Ileum (tissue), 1 donor: ENCODE results near the genes CMC4, F8A3 and IL9R.

- PRO-cap = bidirectional peak, plus-strand start at chrX:154029007, minus-strand start at chrX:154028915
These were observed 9.1 kb upstream of the IRAK1 start for GRCh38 chrX:154028747-154029215.

GRCh38 chrX:154333703-154334093 lies 38.1 kb downstream of the TKTL1 start:
- PRO-cap = no peak

- PRO-cap = no peak
These were observed 21.6 kb downstream of the FLNA start for GRCh38 chrX:154352466-154353614.

DNA sequence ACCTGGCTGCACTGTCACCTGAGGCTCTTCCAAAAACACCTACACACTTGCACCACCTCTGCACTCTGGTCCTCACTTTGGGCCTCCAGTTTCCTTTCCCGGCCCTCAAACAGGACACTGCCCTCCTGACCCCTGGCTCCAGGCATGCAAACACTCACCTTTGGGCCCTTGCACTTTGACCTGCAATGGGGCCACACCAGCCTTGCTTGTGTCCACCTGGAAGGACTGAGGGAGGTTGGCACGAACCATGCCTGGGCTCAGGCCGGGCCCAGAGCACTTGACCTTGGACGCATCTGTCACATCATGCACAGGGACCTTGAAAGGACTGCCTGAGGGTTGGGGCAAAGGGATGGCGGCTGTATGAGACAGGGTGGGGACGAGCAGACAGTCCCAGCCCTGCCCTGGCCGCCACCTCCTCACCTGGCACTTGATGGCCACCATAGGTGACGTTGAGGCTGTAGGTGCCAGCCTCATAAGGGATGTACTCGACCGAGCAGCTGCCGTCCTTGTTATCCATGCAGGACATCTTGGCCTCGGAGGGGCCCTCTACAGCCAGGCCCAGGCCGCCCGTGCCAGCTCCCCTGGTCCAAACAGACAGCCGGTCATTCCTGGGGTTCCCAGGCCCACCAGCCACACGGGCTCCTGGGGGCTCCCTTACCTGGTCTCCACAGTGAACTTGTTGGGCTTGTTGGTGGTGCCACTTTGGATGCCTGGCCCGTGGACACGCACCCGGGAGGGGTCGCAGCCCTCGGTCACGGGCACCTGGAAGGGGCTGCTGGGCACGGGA lies 15.4 kb downstream of the FLNA start:
- PRO-cap = no peak

DNA sequence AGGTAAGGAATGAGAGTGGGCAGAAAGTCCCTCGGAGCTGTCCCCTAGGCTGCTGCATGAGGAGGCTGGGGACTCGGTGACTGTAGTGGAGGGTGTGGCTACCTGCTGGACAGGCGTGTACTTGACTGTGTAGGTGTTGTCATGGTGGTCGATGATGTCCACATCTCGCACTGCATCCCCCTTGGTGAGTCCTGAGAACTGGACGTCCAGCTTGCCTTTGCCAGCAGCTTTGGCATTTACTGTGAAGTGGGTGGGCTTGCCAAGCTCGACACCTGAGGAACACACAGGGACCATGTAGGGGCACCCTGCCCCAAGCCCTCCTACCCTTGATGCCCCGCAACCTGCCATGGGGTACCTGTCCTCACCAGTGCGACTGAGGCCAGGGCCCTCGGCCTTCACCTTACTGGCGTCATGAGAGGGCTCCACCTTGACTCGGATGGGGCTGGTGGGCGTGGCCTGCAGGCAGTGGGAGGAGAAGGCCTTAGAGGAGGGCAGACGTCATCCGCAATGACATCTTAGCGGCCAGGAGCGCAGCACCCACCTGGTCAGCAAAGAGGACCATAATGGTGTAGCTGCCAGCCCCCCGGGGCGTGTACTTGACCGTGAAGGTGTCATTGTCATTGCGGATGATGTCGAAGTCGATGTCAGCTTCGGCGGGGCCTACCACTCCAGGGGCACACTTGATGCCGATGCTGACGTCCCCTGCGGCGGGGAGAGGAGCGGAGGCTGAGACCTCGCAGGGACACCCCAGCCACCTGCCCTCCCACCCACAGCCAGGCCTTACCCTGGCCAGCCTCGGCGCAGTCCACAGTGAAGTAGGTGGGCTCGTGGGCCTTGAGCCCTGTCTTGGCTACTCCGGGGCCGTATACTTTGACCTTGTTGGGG lies 12.3 kb downstream of the FLNA start:
- PRO-cap = no peak

- PRO-cap = no peak
These were observed 7.5 kb downstream of the FLNA start for GRCh38 chrX:154366740-154367568.

- PRO-cap = unidirectional peak, minus-strand start at chrX:154412490
These were observed 1.2 kb downstream of the TAFAZZIN start for GRCh38 chrX:154412379-154413106.

DNA sequence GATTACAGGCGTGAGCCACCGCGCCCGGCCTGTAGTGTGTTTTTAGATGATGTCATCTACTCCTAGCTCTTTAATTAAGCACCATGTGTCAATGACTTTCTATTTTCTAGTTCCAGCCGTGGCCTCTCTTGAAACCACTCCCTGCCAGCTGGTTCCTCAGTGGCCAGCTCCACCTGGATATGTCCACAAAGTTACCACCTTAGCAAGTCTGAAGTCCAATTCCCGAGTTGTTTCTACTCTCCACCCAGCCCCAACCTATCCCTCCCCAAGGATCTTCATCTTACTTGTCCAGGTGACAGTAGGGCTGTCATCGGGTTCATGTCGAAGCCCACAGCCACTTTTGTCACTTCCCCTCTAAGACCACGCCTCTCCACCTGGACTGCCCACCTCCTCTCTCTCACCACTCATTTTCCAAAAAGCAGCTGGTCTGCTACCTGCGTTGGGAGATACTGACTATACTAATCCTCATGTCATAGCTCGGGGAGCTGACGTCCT lies 895 bp downstream of the FAM3A start:
- PRO-cap = unidirectional peak, plus-strand start at position 218 of the sequence; unidirectional peak, plus-strand start at position 414 of the sequence

DNA sequence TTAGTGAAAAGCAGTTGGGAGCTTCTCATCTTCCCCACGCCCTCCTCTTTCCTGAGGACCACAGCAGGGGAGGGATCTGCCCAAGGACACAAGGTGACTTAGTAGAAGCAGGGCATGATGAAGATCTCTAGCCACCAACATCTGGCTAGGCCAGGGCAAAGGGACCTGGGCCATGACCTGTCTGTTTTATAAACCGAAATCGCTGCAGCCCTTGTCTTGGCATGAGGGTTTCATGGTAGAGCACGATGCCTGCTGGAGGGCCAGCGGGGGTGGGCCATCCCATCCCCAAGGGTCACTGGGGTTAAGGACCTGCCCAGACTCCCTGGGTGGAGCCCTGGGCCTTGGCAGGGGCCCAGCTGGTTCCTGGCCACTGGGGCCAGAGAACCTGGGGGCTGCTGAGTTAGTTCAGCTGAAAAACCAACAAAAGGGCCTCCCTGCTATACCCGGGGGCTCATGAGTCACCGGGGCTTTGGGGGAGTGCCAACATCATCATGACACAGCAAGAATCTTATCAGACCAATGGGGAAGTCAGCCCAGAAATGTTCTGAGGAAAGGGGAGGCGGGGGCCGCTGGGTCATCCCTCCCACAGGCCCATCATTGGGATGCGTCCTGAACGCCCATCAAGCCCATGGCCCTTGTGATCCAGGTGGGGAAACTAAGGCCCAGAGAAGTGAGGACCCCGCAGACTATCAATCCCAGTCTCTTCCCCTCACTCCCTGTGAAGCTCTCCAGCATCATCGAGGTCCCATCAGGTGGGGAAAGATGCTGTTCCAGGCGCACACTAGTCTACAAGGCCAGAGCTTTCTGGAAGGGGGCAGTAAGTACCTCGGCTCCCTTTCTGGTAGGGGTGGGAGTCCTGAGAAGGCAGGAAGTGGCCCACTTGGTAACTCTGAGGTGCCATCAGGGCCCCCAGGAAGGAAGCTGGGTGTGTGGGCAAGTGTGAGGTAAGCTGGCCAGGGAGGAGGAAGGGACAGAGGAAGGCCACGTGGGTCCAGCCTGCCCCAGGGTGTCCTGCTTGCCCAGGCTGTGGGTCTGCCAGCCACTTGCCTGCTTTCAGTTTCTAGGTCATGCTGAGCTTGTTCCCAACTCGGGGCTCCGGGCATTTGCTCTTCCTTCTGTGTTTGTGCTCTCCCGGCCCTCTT lies 4.6 kb downstream of the G6PD start:
- PRO-cap = no peak

GRCh38 chrX:154918008-154918313 lies 31.8 kb downstream of the F8A1 start:
- PRO-cap = no peak

DNA sequence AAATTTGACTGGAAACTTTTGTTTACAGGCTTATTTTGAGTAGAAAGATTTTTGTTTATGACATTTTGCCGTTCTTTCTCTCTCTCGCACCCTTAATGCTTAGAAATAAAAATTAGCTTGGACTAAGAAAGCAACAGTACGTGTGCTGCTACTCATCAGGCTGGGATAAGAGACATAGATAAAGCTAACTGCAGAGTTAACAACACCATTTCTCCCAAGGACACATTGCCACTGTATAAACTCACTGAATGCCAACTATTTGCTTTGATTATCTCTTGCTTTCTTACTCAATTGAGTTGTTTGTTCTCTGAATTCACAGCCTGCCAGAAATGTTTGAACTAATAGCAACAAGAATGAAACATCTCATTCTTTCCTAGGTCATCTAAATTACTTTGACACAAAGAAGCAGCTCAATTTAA lies 34.6 kb downstream of the F8 start:
- PRO-cap = no peak

DNA sequence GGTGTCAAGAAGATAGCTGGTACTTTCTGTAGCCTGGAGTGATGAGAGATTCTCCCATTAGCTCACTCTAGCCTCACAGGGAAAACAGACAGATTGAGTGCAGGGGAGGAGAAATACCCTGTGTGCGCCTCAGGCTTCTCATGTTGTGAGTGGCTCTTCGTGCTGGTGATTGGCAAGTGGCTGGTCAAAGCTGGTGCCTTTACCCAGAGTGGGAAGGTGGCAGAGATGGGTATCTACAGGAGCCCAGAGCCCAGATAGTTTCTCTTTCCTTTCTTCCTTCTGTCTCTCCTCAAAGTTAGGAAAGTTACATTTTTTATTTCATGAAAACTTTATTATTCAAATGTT lies 18.5 kb downstream of the CMC4 start:
- PRO-cap = no peak

DNA sequence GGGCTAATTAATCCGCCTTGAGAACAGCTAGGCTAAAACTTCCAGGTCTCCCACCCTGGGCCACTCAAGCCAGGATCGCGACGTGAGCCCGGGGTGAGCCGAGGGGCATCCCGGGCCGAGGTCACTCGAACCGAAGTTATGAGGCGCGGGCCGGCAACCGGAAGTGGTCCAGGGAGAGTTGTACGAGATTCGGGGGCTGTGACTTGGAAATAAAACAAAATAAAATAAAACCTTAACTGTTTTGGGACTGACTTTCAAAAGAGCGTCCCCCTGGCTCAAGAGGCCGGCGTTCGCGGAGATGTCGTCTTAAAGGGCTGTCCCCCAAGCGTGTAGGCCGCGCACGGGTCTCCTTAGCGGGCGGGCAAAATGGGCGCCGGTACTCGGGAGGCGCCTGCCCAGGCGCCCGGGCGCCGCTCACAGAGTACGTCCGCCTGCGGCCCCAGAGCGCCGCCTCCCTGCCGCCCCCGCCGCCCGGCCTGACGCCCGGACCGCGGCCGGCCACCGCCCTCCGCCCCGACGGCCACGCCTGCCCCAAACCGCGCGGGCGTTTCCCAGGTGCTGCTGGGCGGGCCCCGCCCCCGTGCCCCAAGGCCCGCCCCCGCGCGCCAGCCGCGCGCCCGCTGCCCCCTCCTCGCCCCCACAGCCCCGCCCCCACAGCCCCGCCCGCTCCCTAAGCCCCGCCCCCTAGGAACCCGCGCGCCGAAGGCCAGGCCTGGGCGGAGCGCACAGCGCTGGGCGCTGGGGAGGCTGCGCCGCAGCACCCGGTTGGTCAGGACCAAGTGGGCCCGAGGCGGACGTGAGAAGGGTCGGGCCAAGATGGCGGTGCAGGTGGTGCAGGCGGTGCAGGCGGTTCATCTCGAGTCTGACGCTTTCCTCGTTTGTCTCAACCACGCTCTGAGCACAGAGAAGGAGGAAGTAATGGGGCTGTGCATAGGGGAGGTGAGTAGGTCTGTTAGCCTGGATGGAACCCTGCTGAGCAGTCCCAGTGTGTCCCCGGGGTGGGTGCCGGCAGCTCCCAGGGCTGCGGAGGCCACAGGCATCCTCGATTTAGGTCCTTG lies at the start of gene CMC4:
TSS of gene CMC4 (minus strand) at position 425 of the 1,058 bp plus-strand sequence.
- PRO-cap = bidirectional peak, plus-strand start at position 817 of the sequence, minus-strand start at position 416 of the sequence

- PRO-cap = unidirectional peak, minus-strand start at chrX:155458612
These were observed at the start of gene F8A3 for GRCh38 chrX:155458484-155458971. Gene F8A3, minus strand, starts transcription at chrX:155458620.

GRCh38 chrX:155997296-155998031 lies at the start of gene IL9R:
Gene IL9R, plus strand, starts transcription at chrX:155997696.
- PRO-cap = no peak